Calu3 (cell line): ENCODE measurements around a stretch of chr4.

- PRO-cap = no peak
Measured at GRCh38 chr4:150575979-150576421, 6.0 kb upstream of the MAB21L2 start.

DNA sequence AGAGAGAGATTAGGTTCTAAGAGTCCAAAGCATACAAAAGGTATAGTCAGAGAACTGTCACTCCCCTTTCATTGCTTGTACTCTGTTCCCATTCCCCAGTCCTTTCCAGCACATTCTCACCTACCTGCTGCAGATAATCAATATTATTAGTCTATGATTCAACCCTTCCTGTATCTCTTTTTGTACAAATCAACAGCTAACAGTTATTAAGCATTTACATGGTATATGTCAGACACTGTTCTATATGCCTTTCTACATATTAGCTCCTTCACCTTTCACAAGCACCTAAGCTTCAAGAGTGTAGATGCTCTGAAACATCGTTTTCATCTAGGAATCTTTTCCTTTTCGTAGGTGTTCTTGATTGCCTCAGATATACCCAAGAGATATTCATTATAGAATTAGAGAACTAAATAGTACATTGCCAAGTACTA lies 89.1 kb downstream of the MAB21L2 start:
- PRO-cap = no peak

- PRO-cap = no peak
Measured at GRCh38 chr4:150851860-150852308, 163.2 kb downstream of the LRBA start.

DNA sequence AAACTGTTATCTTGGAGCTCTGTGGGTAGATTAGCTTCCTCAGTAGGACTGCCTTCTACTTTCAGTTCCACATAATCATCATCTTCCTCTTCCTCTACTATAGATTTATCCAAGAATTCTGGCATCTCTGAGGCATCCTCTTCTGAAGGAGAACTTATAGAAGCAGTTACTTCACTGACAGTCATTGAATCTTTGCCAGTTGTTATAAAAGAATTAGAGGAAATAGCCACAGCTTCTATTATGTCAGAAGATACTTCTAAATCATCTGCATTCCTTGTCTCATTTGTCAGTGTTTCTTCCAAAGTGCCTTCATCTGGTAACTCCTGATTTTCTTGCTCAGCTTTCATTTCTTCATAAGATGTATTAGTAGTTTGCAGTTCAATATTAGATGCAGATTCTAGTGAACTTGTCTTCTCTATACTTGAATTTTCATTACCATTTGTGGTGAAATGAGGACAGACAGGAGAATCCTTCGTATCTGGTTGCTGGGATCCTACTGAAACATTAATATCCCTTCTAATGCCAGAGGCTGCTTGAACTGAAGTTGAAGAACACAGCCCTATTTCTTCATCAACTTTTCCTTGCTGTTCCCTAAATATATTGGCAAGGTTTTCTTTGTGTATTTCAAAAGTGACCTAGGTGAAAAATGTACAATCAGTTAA lies 162.6 kb downstream of the LRBA start:
- PRO-cap = no peak

DNA sequence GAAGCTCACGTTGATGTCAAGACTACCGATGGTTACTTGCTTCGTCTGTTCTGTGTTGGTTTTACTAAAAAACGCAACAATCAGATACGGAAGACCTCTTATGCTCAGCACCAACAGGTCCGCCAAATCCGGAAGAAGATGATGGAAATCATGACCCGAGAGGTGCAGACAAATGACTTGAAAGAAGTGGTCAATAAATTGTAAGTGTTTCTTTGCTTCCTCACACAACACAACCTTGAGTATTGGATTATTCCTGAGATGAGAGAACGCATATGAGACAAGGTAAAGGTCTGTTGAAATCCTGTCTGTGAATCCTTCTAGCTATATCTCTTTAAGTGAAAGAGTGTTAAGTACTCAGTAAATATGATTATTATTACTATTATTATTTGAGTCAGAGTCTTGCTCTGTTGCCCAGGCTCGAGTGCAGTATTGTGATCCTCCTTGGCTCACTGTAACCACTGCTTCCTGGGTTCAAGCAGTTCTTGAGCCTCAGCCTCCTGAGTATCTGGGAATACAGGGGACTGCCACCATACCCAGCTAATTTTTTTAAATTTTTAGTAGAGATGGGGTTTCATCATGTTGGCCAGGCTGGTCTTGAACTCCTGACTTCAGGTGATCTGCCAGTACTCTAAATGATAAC lies 3.6 kb downstream of the RPS3A start:
- PRO-cap = no peak

DNA sequence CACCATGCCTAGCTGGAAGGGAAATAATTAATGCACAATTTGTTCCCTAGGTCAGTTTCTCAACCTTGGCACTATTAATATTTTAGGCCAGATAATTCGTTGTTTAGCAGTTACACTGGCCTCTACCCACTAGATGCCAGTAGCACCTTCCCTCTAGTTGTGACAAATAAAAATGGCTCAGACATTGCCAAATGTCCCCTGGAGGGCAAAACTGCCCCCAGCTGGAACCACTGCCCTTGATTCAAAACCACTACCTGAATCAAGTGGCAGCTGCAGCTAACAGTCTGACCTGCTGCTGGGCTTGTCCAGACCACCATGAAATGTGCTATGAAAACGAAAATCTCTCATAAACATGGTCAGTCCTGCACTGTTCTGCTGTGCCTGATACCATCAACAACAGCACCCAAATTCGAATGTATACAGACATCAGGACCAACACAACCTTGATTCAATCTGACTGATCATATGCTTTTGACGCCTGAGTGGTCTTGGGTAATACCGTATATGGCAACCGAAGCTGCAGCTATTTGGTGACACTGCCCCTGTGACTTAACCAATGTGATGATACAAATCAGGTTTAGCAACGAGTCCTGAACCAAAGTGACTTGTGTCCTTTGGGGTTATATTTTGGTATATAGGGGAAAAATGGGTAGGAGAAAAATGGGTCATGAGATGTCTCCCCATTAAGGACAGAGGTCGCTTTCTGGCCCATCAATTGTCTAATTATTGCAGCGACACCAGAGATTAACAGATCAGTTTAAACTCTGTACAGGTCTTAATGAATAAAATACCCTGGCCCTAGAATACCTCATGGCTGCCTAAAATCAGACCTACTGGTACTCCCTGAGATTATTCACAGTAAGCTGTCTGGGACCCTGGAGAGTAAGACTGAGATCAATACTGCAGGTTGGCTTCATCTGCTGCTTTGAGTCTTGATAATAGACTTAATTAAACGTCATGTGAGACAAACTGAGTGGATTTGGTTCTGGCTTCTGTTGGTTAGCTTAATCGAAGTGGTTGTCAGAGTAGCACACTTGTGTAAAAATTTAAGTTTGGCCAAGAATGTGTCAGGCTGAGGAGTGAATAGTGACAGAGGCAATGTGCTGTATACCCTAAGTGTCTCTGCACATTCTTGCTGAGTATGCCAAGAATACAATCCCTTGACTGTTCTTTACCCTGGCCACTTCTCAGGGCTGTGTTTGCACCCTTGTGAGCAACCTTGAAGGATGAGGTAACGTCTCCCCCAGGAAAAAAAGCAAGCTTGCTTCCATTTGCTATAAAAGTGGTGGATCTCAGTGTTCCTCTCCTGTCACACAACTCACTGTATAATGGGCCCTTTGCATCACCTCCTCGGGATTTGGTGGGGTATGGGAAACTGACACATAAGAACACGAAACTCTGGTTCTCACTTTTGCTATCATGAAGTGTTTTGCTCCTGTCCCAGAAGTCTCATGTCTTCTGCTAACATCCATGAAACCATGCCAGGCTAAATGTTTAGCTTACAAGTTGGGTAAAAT lies 14.6 kb downstream of the RPS3A start:
- PRO-cap = no peak

DNA sequence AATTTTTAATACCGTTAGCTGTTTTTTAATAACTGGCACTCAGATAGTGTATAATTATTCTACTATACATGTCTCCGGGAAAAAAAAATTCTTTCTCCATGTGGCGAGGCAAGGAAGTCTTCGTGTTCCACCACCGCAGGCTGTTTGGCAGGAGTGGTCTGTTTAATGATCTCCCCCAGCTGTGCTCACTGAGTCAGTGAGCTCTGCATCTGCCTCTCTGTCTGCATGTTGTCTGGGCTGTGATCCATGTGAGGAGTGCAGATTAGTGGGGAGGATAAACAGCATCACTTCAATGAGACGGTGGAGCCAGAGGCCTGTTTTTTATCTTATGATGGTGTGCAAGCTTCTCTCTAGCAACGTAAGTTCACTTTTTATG lies 69.8 kb downstream of the RPS3A start:
- PRO-cap = no peak

DNA sequence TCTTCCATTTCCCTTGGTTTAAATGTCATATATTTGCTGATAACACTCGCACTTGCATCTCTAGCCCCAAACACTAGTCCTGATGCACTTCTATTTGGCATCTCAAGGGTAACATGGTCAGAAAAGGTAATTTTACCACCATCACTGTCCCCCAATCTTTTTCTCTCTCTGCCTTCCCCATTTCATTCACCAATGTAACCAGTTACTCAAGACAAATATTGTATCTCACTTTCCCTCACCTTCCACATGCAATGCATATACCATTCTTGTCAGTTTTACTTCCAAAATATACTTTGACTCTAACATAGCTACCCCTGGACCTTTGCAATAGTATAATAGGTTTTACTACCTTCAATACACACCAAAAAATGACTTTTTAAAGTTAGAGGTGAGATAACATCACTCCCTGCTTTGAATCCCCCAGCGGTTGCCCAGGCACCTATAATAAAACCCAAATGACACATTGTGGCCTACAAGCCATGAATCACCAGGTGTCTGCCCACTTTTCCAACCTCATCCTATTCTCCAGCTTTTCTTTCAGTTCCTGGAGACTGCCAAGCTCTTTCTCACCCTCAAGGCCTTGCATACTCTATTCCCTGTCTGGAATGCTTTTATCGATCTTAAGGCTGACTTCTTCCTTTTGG lies 16.6 kb upstream of the PRSS48 start:
- PRO-cap = no peak

DNA sequence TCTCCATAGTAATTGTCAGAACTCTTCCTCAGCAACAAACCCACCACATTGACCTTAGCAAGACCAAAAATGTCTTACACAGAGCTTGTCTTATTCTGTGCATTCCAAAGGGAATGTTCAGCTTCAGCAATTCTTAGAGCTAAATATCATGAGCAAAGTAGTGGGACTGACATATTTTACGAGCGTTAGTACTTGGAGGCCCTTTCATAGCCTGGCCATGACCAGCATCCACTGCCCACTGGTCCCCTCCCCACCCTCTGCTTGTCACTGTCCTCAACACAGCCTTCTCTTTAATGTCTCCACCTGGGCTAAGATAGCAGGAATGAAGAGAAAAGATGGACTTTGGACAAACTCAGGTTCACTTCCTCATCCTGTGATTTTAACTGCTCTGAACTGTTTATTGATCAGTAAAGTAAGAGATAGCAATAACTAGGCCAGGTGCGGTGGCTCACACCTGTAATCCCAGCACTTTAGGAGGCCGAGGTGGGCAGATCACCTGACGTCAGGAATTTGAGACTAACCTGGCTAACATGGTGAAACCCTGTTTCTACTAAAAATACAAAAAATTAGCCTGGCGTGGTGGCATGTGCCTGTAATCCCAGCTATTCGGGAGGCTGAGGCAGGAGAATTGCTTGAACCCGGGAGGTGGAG lies 15.6 kb upstream of the SH3D19 start:
- PRO-cap = no peak

DNA sequence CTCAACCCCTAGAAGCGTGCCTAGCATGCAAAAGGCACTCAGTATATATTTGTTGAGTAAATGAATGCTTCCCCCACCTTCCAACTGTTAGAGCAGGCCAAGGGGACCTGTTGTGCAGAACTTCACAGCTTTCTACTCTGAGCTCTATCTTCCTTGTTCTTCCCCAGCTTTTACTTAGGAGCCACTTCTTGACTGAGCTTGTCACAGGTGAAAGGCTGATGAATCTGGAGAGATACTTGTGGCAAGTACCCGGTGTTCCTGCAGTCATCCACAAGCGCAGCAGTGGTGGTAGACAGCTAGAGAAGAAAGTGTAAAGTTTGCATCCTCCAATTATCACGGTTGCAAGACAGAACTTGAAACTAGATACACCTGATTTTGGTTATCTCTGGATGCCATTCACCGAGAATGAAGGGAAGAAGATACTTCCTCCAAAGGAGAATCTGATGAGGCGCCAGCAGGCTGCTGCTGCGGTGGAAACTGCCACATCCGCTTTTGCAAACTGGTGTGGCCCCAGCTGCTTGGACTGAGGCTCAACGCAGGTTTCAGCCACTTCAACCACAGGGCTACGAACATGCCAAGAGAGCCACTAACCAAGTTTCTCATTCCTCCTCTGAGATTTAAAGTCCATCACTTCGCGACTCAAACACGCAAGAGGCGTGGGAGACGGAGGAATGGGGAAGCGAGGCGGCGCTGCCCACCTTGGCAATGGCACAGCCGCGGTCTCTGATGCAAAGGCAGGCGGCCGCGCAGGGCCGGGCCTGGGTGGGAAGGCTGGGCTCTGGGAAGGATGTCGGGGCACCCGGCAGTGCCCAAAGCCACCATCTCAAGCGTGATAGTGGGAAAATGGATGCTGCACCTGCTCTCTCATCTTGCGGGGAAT lies 1.3 kb upstream of the FHIP1A start:
- PRO-cap = no peak

DNA sequence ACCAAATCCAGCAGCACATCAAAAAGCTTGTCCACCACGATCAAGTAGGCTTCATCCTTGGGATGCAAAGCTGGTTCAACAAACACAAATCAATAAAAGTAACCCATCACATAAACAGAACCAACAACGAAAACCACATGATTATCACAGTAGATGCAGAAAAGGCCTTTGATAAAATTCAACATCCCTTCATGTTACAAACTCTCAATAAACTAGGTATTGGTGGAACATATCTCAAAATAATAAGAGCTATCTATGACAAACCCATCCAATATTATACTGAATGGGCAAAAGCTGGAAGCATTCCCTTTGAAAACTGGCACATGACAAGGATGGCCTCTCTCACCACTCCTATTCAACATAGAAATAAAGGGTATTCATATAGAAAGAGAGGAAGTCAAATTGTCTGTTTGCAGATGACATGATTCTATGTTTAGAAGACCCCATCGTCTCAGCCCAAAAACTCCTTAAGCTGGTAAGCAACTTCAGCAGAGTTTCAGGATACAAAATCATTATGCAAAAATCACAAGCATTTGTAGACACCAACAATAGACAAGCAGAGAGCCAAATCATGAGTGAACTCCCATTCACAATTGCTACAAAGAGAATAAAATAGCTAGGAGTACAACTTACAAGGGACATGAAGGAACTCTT lies 56.8 kb downstream of the FHIP1A start:
- PRO-cap = no peak

DNA sequence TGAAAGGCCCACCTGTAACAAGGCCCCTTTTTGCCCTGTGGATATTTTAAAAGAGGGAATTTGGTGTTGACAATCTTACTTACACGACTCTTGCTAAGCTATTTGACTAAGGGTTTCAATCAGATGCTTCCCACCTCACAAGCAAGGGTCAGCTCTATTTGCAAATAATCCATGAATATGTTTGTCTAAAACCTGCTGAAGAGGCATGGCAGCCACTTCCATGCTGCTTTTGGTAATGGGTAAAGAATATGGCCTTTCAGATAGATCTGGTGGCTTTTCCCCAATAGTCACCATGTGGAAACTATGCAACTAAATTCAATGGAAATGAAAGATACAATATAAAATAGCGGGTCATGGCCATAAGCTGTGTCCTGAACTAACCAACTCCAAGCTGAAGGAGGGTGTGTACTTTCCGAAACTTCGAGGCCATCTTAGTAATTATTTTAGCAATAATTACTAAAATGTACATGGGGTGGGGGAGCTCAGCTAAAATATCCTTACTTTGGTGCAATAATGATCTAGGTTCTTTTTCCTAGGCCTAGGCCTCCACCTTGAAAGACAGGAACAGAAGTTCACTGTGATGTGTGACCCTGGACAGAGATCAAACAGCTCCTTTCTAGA lies 92.7 kb downstream of the GATB start:
- PRO-cap = no peak

DNA sequence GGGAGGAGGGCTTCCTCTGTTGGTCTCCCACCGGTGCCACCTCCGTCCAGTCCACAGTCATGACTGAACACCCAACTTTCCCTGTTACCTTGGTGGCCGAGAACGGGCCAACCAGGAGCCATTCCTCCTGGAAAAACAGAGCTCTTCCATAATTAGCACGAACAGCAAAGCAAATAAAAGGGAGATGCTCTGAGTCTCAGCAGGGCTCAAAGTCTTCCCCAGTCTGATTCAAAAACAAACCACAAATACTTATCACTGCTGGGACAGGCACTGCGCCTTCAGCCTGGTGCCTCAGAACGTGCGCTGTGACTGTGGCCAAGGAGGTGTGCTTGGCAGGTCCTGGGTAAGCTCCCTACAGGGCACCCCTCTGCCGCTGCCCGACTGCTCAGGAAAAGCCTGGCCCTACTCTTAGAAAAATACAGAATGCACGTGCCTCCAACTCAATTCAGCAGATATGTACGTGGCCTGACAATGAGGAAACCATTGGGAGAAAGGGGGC lies 87.0 kb downstream of the GATB start:
- PRO-cap = no peak

DNA sequence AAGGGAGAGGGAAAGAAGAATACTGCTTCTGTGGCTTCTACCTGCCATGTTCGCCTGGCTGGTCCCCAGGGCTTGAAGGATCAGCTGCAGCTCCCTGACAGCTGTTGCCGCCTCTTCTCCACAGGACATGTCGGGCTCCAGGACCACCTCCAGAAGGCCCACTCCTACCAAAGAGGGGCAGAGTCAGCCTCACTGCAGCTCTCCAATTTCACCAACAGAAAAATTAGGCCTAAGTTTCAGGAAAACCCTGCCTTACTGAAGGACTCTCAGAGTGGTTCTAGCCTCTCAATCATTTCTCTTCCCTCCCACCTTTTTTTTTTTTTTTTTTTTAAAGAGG lies 44.9 kb downstream of the GATB start:
- PRO-cap = no peak

GRCh38 chr4:151718713-151720044 lies 41.6 kb downstream of the GATB start:
- PRO-cap = no peak

GRCh38 chr4:152353169-152353368 lies 182.8 kb downstream of the FBXW7 start:
- PRO-cap = no peak

GRCh38 chr4:152514601-152514939 lies 21.3 kb downstream of the FBXW7 start:
- PRO-cap = no peak

DNA sequence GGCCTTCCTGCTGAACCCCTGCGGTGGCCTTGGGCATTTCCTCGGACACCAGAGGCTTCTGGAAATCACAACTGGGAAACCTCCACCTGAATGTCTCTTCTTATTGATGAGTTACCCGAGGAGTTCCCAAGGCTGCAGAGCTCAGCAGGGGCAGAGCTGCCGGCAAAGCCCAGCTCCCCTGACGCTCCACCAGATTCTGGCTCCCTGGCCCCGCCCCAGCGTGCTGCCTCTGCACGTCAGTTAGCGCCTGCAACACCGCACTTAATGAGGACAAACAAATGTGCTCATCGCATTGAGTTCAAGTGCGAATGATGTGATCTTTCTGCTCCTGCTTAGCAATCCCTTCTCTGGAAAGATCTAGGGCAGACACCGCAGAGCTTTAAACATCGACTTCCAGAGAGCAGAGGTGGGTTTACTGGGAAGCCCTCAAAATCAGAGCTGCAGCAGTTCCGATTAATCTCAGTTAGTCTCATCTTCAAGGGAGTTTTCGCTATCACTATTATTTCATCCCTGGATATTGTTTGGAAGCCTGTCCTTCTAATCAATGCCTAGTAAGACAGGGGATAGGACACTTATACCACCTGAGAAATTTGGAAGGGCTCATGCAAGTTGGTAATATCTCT lies 55.5 kb upstream of the FBXW7 start:
- PRO-cap = no peak

DNA sequence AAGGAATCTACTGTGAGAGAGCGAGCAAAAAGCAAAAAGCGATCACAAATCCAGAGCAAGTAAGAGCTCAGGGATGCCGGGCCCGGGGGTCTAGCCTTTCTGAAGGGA lies 412 bp downstream of the TIGD4 start:
- PRO-cap = no peak

DNA sequence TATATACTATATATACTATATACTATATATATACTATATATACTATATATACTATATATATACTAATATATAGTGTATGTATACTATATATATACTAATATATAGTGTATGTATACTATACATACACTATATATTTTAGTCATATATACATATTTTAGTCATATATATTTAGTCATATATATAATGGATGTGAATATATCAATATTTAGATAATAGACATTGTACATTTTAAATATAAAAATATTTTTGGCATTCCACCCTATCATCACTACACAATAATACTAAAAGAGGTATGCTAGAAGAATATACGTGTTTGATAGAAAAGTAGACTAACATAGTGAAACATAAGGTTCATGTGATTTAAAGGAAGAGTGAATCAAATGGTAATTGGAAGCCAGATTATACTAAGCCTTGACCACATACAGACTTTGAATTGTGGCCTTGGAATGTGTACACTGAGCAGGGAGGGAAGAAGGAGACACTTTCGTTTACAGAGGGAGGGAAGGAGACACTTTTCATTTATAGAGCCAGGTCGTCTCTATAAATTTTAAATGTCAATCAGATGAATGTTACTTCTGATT lies 46.2 kb upstream of the FHDC1 start:
- PRO-cap = no peak